Thoracic aorta (tissue), 1 donor: ENCODE measurements around the gene BRI3BP.

GRCh38 chr12:124915180-124915572 lies 726 bp upstream of the UBC start:
- RAMPAGE, long total RNA, result no peak

DNA sequence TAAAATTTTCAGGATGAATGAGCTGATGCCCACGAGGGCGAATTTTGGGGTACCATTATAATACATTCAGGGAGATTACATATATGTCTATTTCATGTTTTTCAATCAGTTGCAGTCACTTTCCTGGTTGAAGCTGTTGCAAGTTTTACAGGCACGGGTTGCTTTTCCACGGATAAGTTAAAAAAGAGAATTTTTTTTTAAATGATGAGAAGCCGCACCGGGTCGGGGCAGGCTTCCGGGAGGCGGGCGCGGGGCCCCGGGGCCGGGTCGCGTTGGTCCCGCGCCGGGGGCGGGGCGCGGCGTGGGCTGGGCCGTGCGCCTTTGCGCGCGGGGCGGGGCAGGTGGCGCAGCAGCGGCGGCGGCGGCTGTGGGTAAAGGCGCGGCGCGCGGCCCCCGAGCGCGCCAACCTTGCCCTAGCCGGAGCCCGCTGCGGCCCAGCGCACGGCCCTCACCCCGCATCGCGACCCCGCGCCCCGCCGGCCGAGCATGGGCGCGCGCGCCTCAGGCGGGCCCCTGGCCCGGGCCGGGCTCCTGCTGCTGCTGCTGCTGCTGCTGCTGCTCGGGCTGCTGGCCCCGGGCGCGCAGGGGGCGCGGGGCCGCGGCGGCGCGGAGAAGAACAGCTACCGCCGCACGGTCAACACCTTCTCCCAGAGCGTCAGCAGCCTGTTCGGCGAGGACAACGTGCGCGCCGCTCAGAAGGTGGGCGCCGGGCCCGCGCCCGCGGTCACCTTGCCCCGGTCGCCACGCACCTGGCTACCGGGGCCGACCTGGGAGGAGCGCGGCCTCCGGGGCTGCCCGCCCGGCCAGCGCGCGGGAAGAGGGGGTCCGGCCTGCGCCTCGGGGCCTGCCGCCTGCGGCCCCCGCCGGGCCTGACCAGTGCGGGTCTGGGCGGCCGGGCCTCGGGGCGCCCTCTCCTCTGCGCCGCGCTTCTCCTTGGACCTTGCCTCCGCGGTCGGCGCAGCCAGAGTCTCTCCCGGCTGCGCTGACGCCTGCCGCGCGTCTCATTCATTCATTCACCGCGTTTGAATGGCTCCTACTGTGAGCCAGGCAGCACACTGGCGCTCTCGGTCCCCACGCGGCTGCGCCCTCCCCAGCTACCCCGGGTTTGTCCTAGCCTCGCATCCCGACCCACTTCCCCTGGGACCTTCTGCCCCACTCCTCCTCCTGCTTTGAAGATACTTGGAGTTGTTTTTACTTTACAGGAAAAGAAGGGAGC lies at the start of gene BRI3BP:
TSS of gene BRI3BP (plus strand) at position 341 of the 1,216 bp plus-strand sequence.
- RAMPAGE, long total RNA, result no peak

- RAMPAGE, long total RNA, result no peak
Measured at GRCh38 chr12:124994521-124995128, 1.2 kb downstream of the BRI3BP start.

DNA sequence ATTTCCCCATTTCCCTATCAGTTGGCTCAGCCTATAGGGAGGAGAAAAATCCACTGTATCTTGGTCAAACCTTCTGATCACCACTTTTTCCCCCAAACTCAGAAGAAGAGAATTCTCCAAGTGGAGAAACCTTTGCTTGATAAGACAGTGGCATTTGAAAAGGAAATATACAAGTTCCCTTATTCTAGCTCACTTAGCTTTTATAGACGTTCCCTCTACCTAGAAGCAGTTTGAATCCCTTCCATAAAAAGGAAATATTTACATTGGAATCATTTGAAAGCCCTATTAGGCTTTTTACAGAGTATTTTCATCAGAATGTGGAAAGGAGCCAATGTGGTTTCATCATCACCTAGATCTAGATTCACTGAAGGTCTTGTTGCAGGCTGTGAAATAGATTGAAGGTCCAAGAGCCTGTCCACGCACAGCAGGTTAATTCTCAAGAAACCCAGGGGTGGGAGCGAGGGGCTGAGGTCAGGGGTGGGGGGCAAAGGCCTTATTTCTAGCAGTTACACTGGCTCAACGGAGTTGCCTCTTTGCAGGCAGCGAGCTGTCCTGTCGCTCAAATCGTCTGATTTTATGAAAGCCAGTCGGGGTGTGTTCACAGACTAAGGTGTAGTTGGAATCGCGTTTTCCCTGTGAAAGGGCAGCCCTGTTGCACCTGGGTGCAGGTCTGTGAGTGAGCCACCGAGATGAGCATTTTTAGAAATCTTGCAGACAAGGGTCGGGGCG lies 45.5 kb downstream of the AACS start:
- RAMPAGE, long total RNA, result no peak

DNA sequence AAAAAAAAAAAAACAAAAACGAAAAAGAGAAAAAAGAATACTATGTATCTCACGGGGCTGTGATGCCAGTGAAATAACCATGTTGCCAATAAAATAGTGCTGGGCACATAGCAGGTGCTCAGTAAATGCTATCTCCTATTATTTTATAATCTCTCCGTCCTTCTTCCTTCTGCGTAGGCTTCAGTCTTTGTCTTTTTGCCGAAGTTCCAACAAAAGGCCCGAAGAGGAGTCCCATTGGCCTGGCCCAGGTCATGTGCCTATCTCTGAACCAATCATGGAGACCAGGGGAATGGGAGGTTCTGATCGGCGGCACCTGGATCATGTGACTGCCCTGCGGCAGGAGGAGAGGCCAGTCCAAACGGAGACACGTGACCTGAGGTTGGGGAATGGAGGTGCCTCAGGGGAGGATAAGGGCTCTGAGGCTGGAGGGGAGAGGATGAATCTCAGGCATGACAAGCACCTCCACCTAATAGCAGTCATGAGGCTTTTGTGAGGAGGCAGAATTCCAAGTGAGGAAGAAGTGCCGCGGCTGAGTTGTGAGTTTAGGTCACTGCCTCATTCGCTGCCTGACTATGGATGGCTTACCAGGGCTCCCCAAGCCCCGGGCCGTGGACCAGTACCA lies 34.9 kb upstream of the TMEM132B start:
- RAMPAGE, long total RNA, result no peak

DNA sequence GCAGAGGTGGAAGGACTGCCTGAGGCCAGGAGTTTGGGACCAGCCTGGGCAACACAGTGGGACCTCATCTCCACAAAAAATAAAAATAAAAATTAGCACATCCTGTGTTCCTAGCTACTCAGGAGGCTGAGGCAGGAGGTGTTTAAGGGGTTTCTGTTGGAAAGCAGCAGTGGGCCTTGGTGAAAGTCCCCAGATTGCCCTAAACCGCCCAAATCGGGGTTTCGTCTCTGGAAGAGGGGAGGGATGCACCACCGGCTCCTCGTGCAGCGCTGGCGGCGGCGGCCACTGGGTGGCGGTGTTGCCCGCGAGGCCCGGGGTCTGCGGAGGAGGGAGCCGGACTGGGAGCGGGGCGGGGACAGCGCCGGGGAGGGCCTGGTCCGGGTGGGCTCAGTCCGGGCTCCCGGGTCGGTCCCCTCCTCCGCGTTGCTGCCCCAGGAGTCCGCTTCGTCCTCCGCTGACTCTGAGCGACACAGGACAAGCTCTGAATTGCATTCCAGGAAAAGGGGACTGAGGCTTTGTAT lies 144.7 kb downstream of the TMEM132B start:
- RAMPAGE, long total RNA, result no peak

DNA sequence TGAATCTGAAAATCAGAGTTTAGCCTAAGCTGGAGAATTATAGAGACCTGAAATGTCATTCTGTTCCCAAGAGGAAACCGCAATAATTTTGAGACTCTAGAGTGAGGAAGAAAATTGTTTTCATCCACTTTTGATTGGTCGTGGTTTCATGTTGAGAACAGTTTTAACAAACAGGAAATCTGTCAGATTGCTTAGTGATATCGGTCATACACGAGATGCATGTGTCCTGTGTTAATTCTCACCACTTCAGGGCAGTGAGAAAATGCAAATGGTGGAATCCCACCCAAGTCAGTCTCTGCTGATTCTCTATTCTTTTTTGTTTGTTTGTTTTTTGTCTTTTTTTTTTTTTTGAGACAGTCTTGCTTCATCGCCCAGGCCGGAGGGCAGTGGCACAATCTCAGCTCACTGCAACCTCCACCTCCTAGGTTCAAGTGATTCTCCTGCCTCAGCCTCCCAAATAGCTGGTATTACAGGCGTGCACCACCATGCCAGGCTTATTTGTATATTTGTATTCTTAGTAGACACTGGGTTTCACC lies 1498.4 kb upstream of the TMEM132C start:
- RAMPAGE, long total RNA, result no peak

DNA sequence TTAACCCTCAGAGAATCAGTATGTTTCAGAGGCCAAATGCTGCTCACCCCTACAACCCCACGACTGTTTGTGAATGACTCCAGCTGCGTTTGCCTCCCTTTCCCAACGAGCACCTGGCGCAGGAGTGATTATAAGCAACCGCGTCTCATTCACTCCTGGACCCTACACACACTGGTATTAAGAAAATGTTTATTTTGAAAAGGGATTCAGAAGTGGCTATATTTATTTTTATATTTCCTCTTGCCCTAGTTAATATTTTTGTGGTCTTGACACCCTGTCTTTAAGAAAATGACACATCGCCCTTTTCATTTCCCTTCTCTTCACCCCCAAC lies 77.9 kb downstream of the SLC15A4 start:
- RAMPAGE, long total RNA, result no peak

- RAMPAGE, long total RNA, result no peak
Measured at GRCh38 chr12:128797134-128797817, 26.5 kb downstream of the SLC15A4 start.

DNA sequence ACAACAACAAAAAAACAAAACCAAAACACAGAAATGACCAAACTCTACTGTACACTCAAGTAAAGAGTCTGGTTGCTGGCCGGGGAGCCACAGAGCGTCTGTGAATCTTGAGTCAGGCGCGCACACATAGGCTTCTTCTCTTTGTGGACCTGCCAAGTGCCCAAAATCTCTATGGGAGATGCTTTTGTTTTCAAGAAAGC lies 16.9 kb downstream of the GLT1D1 start:
- RAMPAGE, long total RNA, result no peak

- RAMPAGE, long total RNA, result no peak
Measured at GRCh38 chr12:130253635-130254056, 84.0 kb upstream of the PIWIL1 start.

DNA sequence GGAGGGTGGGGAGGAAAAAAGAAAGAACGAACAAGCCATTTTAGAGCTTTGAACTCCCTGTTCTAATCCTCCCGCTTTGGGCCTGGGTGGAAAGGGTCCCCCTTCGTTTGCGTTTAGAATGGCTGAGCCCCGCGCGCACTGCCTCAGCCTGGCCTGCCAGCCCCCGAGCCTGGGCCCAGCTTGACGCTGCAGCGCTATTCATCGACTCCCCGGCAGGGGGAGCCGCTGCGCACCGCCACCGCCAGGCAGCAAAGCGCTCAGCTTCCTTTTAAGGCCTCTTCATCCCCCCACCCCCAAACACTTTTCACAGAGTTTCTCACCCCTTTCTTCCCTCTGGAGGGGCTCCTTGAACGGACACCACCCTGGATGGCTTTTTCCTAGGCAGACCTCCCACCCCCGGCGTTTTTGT lies 56.5 kb upstream of the PIWIL1 start:
- RAMPAGE, long total RNA, result no peak

- RAMPAGE, long total RNA, result no peak
Measured at GRCh38 chr12:130872237-130873278, 692 bp downstream of the RAN start.

DNA sequence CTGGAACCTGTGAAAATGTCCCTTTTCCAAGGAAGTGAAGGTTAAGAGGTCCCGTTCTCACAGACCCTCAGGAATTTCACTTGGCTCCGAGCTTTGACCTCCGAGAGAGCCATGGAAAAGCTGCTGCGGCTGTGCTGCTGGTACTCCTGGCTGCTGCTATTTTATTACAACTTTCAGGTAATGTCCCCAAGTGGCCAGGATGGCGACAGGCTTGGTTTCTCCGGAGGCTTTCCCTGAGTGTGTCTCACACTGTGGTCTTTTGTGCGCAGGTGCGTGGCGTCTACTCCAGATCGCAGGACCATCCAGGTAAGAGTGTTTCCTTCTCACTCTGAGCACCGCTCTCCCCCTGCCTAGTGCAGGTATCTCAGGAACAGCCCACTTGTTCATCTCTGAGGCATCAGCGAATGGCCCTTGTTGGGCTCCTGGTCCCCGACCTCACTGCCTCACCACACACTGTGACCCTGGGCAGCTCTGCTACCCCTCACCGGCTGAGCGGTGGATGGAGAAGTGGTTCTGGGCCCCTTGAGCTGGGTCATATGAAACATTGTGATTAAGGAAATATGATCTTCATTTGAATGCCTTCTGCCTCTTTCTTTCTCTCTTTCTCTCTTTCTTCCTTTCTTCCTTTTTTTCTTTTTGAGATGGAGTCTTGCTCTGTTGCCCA lies 780 bp downstream of the ADGRD1 start:
- RAMPAGE, long total RNA, result no peak

- RAMPAGE, long total RNA, result no peak
Measured at GRCh38 chr12:131456781-131457242, 254.1 kb upstream of the SFSWAP start.

- RAMPAGE, long total RNA, result no peak
Measured at GRCh38 chr12:131671292-131671720, 39.6 kb upstream of the SFSWAP start.

GRCh38 chr12:131764227-131764714 lies 53.4 kb downstream of the SFSWAP start:
- RAMPAGE, long total RNA, result no peak

DNA sequence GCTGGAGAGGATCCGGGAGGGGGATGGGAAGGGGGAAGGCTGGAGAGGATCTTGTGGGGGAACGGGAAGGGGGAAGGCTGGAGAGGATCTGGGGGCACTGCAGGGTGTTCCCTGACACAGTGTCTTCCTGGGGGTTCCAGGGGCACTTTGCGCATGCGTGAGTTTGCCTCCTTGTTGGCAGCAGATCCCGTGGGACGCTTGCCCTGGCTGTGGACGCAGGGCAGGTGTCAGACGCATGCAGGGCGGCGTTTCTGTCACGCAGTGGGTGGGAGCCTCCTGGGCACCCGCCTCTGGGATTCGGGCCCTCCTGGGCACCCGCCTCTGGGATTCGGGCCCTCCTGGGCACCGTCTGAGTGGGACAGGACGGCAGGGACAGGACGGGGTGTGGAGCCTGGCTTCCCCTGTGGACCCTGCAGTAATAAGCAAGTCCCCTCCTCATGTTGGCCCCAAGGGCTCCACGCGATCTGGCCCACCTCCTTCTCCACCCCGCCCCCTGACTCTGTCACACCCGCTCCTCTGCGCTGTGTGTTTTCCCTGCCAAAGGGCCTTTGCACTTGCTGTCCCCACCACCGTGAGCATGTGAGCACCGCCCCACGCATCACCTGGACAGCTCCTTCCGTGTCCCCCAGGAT lies 4.2 kb downstream of the MMP17 start:
- RAMPAGE, long total RNA, result no peak

DNA sequence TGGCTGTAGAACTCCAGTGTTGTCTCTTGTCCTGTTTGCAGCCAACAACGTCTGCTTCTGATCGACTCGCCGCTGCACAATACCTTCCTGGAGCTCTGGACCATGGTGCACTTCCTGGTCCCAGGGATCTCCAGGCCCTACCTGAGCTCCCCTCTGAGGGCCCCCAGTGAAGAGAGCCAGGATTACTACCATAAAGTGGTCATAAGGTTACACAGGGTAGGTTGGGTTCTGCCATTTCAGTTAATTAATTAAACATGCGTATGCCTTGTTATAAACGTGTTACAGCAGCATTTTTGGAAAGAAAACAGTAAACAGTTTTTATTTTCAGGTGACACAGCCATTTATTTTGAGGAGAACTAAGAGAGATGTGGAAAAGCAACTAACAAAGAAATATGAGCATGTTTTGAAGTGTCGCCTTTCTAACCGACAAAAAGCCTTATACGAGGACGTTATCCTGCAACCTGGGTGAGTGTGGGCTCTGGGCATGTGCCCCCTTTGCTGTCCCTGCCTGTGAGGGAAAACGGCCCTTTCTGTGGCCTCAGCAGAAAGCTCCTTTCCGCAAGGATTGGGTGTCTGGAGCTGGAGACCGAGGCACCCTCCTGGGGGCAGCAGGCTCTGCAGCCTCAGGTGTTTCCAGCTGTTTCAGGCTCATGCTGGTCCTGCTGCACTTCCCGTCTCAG lies 63.8 kb downstream of the EP400 start:
- RAMPAGE, long total RNA, result no peak

DNA sequence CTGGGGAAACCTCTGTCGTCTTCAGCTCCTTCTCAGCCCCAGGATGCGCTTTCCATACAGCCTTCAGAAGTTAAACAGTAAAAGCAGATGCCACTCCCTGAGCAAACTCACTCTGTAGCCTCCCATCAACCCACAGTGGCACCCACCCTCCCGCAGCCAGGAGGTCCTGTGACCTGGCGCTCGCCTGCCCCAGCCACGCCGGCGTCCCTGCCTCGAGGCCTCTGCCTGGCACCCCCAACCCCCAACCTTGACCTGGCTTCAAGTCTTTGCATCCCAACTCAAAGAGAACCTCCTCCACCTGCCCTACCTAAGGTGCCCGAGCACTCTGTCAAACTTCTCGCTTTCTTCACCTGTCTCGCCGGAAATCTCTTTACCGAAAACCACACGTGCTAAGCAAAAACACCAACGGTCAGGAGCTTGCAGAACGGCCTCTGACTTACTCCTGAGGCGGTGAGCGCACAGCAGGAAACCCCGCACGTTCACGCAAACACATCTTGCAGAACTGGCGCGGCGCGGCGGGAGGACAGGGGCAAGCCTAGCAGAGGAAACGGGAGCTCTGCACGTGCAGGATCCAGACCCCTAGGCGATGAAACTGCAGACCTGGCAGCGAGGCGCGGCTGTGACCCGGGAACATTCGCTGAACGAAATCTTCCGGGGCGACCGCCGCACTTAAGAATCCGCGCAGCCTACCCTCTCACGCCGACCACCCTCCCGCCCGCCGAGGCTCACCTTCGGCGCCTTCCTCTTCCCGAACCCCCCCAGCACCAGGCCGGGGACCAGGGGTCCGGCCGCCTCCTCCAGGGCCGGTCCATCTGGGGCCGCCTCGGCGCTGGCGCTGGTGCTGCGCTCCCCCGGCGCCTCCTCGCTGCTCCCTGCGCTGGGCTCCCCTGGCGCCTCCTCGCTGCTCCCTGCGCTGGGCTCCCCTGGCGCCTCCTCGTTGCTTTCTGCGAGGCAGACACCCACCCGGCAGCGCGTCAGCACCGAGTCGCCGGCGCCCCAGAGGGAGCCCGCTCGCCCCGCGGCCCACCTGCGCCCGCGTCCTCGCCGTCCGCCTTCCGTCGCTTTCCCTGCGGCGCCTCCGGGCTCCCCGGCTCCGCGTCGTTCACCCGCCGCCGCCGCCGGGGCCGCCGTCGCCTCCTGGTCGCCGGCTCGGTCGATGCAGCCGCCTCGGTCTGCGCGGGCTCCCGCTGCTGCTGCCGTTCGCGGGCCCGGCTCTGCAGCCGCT lies 741 bp downstream of the DDX51 start:
- RAMPAGE, long total RNA, result no peak